Mucosa of descending colon (tissue), 1 donor: Measurements from ENCODE around the genes ABCB9 and TCTN2.

GRCh38 chr12:122852304-122853495 lies 17.4 kb downstream of the HIP1R start:
- PRO-cap, result no peak

GRCh38 chr12:122858676-122859753 lies 23.8 kb downstream of the HIP1R start:
- PRO-cap, result no peak

GRCh38 chr12:122866231-122867424 lies 29.3 kb downstream of the VPS37B start:
- PRO-cap, result no peak

- PRO-cap, result no peak
Observed at GRCh38 chr12:122868571-122869348, 27.2 kb downstream of the VPS37B start.

GRCh38 chr12:122934473-122935303 lies 31.6 kb downstream of the ABCB9 start:
- PRO-cap, result no peak

DNA sequence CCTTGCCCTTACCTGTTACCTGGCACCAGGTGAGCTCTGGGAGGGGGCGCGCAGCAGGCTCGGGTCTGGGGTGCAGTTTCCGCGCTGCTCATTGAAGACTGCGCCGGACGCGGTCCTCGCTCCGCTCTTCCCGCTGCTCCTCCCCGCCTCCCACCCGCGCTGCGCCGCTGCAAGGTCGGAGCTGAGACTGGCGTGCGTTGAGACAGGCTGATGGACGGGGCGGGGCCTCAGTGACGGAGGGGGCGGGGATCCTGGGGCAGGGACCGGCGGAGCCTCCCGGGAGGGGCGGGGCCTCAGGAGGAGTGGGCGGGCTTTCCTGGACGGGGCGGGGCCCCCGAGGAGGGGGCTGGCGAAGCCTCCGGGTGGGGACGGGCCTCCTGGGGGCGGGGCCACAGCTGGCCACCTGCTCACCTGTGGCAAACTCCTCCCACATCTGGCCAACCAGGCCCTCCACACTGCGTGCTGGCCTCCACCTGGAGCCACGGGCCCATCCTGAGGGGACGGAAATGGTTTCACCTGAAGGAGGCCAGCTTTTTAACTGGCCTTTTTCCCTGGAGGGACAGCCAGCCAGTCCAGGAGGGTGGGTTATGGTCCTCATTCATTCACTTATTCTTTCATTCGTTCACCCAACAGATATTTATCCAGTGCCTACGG lies at the start of gene ABCB9:
Gene ABCB9 (minus strand): TSS at position 189 of the 654 bp plus-strand sequence.
- PRO-cap, result bidirectional peak, plus-strand start at position 453 of the sequence, minus-strand start at position 189 of the sequence

DNA sequence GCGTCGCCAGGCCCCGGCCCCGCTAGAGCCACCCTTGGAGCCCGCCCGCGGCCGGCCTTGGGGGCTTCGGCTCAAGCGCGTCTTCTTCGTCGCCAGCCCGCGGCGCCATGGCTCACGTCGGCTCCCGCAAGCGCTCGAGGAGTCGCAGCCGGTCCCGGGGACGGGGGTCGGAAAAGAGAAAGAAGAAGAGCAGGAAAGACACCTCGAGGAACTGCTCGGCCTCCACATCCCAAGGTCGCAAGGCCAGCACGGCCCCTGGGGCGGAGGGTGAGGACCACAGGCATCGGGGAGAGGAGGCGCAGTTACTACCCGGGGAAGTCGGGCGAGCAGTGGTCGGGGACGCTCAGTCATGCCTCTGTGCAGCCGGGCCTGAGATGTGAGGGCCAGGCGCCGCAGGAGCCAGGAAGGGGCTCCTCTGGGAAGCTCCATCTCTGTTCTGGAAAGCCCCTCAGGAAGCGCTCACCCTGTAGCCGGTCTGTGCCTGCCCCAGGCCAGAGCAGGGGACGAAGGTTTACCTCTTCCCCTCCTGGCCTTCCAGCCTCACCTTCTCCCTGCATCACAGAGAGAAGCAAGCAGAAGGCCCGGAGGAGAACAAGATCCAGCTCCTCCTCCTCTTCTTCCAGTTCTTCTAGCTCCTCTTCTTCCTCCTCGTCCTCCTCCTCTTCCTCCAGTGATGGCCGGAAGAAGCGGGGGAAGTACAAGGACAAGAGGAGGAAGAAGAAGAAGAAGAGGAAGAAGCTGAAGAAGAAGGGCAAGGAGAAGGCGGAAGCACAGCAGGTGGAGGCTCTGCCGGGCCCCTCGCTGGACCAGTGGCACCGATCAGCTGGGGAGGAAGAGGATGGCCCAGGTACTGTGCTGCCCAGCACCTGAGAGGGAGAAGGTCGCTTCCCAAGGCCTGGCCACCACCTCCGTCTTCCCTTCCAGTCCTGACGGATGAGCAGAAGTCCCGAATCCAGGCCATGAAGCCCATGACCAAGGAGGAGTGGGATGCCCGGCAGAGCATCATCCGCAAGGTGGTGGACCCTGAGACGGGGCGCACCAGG lies 873 bp downstream of the ARL6IP4 start:
- PRO-cap, result unidirectional peak, minus-strand start at position 109 of the sequence

DNA sequence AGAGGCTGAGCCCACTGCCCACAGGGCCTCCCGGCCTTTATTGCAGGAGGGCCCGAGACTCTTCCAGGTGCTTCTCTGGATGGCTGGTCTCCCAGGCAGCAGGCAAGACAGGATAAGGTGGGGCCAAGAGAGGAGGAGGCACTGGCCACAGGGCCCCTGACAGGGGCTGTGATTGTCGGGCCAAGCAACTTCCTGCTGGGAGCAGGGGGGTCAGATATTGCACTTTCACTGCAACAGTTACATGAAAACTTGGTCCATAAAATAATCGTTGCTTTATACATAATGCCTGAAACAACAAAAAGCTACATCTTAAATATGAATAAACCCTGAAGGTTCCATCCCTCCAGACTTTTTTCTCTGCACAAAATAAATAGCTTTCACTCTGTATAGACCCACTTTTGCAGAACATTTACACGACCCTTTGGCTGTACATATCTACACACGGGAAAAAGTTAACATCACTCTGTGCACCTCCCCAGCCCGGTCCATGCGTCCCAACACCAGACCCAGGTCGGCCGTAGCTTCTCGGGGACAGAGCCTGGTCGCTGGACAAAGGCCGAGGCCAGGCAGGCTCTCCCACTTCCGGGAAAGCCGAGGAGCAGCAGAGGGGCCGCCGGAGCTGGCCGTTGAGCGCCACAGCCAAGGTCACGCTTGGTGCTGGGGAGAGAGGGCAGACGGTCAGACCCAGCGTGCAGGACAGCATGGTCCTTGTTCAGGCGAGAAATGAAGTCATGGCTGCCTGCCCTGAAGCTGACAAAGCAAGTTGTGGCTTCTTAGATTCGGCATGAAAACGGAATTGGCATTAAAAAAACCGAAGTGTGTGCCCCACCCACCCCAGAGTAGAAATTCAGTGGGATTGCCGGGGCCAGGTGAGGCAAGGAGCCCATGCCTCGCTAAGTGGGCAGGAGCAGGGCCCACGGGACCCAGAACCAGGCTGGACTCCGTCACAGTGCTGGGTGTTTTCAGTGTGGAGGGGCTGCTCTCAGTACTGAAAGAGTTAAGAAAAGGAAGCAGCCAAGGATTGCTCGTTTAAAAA lies 4.0 kb downstream of the ARL6IP4 start:
- PRO-cap, result no peak

DNA sequence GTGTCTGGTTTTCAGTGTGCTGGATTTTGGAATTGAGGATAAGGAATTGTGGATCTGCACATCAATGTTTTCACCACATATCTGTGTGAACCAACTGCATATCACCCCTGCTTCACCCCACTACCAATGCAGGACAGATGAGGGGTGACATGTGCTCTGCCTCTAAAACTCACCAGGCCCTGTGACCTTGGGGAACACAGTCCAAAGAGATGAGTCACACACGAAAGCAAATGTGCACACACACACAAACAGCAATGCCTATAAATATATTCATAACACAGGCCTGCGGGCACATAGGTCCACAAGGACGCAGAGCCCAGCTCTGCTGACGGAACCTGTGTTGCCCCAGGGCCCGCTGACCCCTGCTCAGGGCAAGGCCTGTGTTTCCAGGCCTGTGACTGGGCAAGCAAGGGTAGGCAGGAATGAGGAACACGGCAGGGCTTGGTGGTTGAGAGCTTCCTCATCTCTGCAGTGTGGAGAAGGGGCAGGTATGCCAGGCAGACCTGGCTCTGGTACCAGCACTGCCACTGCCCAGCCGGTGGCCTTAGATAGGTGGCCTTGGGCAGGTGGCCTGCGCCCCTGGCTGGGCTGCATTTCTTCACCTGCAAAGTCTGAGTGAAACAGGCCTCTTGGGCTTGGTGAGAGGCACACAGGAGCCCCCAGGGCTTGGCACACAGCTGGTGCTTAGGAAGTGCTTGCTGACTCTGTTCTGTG lies 82.4 kb downstream of the ARL6IP4 start:
- PRO-cap, result no peak

GRCh38 chr12:123064323-123064939 lies 84.0 kb downstream of the ARL6IP4 start:
- PRO-cap, result no peak

DNA sequence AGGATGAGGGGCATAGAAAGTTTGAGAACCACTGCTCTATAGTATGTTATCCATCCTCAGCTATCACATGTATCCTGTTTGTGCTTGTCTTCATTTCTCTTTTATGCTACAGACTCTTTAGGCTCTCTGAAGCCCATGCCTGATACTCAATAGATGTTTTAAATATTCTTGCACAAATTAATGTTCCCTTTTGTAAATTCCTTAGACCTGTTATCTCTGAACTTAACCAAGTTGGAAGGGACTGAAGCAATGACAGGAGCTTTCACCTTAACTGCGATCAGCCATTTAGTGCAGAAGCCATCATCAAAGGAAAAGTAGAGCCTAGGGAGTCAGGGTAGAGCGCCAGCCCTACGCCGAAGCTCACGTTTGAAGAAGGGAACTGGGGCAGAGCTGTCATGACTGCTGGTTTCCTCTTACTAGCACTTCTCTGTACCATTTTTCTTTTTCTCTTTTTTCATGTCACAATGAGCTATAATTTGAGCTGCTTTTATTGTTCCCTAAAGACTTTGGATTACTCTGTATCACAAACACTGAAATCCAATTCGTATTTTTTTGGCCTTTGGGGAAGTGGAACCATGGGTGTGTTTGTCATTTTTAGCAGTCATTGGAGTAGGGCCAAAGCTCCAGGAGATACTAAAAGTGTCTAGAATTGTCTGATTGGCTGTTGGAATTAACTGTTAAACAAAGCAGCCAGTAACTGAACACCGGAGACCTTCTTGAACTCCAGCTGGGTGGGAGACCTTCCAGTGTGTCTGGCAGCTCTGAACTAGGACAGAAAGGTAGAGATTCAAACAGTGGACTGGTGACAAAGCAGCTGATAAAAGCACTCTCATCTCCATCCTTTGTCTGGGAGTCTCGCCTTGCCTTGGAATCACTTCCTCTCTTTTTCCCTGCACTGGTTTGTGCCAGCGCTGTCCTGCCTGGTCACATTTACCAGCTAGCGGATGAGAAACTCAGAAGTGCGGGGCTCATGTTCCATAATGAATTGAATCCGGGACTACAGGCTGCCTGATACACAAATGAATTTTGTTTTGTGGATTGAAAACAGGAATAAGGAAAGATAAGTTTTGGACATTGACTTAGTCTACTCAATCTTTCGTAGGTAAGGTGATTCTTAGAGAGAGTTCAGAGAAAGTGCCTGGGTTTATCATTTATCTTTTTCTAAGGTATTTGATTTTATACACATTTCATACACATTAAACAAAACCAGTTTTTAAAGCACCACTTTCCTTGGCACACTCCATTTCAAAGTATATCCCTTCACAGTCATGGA lies 9.1 kb downstream of the MTRFR start:
- PRO-cap, result no peak

GRCh38 chr12:123291896-123292517 lies 20.4 kb upstream of the CDK2AP1 start:
- PRO-cap, result no peak

GRCh38 chr12:123479252-123479959 lies 21.5 kb downstream of the SNRNP35 start:
- PRO-cap, result bidirectional peak, plus-strand start at chr12:123479740, minus-strand start at chr12:123479535

GRCh38 chr12:123488382-123488891 lies 30.5 kb downstream of the SNRNP35 start:
- PRO-cap, result no peak

DNA sequence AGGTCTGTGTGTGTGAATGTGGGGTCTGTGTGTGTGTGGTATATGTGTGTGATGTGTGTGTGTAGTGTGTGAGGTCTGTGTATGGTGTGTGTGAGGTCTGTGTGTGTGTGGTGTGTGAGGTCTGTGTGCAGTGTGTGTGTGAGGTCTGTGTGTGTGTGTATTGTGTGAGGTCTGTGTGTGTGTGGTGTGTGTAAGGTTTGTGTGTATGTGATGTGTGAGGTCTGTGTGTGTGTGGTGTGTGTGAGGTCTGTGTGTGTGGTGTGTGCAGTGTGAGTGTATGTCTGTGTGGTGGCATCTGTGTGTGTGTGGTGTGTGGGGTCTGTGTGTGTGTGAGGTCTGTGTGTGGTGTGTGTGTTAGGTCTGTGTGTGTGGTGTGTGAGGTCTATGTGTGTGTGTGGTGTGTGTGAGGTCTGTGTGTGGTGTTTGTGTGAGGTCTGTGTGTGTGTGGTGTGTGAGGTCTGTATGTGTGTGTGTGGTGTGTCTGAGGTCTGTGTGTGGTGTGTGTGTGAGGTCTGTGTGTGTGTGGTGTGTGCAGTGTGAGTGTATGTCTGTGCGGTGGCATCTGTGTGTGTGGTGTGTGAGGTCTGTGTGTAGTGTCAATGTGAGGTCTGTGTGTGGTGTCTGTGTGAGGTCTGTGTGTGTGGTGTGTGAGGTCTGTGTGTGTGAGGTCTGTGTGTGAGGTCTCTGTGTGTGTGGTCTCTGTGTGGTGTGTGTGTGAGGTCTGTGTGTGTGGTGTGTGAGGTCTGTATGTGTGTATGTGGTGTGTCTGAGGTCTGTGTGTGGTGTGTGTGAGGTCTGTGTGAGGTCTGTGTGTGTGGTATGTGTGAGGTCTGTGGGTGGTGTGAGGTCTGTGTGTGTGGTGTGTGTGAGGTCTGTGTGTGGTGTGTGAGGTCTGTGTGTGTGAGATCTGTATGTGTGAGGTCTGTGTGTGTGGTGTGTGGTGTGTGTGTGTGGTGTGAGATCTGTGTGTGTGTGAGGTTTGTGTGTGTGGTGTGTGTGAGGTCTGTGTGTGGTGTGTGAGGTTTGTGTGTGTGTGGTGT lies 22.5 kb downstream of the RILPL1 start:
- PRO-cap, result no peak

DNA sequence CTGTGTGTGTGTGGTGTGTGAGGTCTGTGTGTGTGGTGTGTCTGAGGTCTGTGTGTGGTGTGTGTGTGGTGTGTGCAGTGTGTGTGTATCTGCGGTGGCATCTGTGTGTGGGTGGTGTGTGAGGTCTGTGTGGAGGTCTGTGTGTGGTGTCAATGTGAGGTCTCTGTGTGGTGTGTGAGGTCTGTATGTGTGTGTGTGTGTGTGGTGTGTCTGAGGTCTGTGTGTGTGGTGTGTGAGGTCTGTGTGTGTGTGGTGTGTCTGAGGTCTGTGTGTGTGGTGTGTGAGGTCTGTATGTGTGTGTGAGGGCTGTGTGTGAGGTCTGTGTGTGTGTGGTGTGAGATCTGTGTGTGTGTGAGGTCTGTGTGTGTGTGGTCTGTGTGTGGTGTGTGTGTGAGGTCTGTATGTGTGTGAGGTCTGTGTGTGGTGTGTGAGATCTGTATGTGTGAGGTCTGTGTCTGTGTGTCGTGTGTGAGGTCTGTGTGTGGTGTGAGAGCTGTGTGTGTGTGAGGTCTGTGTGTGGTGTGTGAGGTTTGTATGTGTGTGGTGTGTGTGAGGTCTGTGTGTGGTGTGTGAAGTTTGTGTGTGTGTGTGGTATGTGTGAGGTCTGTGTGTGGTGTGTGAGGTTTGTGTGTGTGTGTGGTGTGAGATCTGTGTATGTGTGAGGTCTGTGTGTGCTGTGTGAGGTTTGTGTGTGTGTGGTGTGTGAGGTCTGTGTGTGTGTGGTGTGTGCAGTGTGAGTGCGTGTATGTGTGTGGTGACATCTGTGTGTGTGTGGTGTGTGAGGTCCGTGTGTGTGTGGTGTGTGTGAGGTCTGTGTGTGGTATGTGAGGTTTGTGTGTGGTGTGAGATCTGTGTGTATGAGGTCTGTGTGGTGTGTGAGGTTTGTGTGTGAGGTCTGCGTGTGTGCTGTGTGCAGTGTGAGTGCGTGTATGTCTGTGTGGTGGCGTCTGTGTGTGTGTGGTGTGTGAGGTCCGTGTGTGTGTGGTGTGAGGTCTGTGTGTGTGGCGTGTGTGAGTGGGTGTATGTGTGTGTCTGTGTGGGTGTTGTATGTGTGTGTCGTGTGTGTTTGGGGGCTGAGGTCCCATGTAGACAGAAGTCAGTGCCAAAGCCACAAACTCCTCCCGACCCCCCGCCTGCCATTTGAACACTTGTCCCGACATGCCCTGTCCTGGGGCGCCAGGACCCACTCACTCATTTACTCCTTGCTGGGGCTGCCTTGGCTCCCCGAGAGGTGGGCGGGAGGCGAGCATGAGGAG lies 20.9 kb downstream of the RILPL1 start:
- PRO-cap, result no peak

- PRO-cap, result no peak
Observed at GRCh38 chr12:123513423-123513622, 20.2 kb downstream of the RILPL1 start.

GRCh38 chr12:123670753-123671936 lies at the start of gene TCTN2:
Gene TCTN2 (plus strand): TSS chr12:123671113.
- PRO-cap, result unidirectional peak, plus-strand start at chr12:123671187

DNA sequence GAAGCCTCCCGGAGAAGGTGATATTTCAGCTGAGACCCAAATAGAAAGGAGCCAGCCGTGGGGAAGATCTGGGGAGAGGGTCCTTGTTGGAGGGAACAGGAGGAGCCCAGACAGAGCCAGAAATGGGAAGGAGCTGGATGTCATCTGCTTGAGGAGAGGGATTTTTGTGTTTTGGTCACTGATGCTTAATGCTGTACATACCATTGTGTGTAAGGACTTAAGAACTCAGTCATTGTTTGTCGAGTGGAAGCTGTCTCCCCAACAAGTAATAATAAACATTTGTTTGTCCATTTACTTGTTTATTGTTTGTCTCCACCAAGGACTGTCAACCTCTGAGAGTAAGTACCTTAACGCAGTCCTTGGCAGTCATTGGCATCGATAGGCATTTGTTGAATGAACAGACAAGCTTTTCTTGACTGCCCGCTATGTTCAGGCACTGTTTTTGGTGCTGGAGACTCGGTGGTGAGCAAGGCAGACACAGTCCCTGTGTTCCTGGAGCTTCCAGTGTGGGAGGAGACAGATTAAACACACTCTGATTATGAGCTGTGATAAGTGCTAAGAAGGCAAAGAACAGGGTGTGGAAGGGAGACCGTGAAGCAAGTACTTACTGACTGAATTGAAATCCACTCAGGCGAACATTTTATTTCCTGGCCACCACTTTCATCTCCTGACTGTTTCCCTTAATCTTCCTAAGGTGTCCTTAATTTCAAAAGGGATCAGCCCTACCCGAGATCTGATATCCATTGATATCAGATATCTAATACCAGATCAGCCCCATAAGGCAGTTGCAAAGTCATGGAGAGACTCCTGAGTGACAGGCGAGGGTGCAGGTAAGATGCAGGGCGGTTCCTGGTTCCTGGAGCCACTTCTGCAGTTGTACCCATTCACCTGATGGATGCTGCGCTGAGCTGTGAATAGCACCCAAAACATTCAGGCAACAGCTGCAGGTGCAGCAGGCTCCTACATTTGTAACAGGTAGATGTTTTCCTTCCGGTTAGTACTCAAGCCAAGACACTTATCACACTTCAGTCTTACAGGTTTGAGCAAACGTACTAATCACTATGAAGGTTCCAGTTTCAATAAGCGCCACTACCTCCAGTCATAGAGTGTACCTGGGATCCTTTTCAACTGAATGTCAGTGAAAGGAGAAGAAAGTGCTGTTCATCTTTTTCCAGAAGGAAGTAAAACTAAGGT lies 1.4 kb downstream of the ATP6V0A2 start:
- PRO-cap, result bidirectional peak, plus-strand start at position 586 of the sequence, minus-strand start at position 508 of the sequence

DNA sequence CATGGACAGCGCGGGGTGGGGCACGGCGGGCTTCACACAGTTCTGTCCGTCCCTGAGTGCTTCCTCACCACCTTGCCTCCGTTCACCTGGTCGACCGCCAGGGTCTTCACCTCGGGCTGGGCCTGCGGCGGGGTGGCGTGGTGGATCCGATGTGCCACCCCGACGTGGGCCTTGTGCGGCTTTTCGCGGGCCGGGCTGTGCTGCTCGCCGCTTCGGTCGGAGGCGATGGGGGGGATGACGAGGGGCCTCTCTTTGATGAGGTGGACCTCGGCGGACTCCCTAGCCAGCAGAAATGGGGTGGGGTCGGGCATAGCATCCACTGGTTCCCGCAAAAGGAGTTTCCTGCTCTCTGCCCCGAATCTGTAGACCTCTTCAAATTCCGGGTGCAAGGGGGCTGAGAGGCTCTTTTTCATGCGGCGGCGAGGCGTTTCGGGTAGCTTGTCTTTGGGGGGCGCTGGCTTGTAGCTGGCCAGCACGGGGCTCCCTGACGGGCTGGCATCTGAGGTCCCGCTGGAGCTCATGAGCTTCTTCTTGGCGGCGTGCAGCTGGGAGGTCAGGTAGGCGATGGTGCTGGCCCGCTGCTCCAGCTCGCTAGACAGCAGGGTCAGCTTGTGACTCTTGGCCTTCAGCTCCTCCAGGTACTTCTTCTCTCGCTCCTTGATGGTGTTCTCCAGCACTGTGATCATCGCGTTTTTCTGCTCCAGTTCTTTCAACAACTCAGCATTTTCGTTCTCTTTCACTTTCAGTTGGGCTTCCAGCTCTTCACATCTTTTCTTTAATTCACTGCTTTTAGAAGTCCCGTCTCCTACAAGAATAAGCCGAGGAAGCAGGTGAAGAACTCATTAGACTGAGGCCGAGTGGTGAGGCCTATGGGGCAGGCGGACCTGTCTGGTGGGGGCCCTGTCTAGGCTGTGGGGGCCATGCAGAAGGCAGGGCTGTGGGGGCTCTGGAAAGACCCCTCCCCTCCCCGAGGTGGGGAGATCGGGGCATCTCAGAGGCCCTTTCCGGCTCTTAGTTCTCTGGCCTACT lies 35.3 kb downstream of the CCDC92 start:
- PRO-cap, result no peak